Epithelial cell of prostate (primary cell): ENCODE data around the gene POLG.

- RRBS = no CpG with 5 or more reads among the region's 3 CpGs
Observed at GRCh38 chr15:88993092-88993491, 79.9 kb upstream of the MFGE8 start.

DNA sequence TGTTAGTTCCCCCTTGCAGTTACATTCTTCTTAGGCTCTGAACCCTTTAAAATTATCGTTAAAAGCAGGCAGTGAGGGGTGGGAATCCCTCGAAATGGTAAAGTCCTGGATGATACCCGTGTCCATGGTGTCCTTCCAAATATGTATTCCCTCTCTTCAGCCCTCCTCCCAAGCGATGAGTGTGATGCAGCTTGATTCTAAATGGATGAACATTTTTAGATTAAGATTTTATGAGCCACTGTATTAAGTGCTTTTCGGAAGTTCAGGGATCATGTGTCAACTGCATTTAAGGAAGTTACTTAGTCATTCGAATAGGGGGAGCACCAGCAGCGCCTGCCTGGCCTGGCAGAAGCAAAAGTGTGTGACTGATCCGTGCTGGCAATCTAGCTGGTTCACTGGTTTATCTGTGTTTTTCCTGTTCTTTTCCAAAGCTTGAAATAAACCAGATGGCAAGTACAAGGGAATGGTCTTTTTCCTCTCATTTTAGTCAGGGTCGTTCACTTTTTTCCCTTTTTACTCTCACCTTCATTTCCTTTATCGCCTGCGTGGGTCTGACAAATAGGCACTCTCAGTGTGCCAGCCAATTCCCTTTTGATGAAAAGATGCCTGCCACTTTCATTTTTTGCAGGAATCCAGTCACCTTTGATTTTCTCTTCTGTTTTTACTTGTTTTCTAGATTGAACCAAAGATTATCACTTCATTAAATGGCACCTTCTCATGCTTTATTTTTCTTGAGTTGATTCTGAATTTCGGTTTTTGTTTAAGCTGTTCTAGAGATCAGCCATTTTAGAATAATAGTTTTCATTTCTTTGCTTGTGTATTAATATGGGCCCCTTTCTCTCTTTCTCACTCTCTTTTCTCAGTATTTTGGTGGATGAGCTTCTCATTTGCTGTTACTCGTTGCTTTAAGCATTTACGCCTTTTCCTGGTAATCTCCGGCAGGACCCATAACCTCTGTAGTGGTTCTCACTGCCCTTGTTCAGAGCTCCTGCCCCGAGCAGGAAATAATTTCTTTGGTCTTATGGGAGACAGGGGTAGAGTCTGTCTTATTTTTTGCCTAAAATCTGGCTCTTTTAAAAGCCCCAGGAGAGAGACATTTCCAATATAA lies 2.7 kb downstream of the ABHD2 start:
- RRBS = no CpG with 5 or more reads among the region's 16 CpGs

GRCh38 chr15:89096459-89097236 lies 8.4 kb downstream of the ABHD2 start:
- RRBS = no CpG with 5 or more reads among the region's 6 CpGs

GRCh38 chr15:89139016-89139805 lies 51.0 kb downstream of the ABHD2 start:
- RRBS = no CpG with 5 or more reads among the region's 9 CpGs

DNA sequence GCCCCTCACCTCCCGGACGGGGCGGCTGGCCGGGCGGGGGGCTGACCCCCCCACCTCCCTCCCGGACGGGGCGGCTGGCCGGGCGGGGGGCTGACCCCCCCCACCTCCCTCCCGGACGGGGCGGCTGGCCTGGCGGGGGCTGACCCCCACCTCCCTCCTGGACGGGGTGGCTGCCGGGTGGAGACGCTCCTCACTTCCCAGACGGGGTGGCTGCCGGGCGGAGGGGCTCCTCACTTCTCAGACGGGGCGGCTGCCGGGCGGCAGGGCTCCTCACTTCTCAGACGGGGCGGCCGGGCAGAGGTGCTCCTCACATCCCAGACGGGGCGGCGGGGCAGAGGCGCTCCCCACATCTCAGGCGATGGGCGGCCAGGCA lies 37.8 kb downstream of the POLG start:
- RRBS = 100% methylated on average over 1 of the region's 33 CpGs

DNA sequence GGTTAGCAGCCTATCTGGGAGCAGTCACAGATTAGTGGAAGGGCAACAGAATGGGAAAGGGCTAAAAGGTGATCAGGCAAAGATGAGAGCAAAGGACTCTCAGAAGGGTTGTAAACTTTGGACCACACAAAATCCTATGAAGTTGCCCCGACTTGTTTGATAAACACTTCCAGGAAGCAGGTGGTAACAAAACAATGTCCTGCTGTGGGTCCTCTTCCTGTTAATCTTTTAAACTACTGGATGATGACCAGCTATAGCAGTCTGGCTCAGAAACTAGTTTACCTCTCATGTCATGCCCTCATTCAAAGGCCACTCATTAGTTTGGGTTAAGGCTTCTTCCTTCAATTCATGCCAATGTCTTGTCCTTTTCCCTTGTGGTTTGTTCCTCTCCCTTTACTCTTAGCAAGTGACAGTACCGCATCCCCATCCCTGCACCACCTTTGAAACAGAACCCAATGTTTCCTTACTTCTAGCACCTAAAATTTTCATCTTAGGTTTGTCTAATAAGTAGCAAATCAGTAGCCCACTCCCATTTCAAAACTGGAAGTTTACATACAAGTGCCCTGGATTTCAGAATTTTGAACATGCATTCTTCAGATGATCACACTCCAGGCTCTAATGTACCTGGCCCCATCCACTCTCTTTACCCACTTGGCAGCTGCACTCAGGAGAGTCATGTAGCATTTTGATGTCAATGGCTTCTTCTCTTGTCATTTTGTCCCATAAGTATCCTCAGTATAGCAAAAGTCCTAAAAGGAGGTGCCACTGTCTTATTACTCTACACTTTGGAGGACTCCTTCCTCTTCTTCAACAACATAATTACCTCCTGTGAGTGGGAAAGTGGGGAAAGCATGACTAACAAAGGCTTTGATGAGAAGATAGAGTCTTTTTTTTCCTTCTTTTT lies 18.9 kb downstream of the POLG start:
- RRBS = no CpG with 5 or more reads among the region's 2 CpGs

- RRBS = 1% methylated on average over 40 of the region's 84 CpGs
Observed at GRCh38 chr15:89334209-89334945, at the start of gene POLG. Gene POLG (minus strand): TSS chr15:89334824.

DNA sequence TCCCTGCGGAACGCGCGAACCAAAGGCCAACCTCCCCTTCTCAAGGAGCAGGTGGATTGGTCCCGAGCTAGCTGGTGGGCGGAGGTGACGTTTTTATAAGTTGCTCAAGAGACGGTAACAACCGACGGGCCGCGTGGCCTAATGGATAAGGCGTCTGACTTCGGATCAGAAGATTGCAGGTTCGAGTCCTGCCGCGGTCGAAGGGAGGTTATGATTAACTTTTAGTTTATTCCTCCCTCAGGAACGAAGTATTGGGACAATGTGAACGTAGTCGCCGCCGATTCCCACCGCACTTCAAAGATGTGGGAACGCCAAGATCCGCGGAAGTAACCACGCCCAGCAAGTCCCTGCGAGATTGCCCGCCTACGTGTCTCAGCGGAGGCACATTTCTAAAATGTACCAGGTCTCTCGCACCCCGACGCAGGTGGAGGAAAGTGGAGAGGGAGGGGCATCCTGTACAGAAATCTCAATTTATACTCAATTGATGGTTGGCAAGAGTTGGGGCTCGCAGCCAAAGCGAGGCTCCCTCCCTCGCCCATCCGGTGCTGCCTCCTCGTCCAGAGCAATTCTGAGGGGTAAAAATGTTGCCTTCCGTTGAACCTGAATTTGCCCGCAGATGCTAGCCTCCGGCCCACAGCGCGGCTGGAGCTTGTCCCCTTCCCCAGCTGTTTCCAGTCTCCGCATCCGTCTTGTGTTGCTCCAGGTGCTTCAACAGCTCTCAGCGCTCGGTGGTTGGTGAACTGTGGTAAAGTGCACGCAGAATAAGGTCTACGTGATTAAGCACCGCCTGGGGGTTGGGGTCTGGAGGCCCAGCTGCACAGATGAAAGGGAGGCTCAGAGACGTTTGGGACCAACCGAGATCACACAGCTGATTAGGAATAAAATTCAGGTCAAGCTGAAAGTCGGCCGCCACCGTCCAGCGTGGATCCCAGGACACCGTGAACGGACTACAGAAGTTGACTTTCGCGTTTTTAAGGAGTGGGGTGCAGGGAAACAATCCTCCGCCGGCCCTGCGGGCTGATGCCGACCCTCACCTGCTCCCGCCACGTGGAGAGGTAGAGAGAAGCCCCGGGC lies 659 bp upstream of the POLG start:
- RRBS = 8% methylated on average over 10 of the region's 69 CpGs

DNA sequence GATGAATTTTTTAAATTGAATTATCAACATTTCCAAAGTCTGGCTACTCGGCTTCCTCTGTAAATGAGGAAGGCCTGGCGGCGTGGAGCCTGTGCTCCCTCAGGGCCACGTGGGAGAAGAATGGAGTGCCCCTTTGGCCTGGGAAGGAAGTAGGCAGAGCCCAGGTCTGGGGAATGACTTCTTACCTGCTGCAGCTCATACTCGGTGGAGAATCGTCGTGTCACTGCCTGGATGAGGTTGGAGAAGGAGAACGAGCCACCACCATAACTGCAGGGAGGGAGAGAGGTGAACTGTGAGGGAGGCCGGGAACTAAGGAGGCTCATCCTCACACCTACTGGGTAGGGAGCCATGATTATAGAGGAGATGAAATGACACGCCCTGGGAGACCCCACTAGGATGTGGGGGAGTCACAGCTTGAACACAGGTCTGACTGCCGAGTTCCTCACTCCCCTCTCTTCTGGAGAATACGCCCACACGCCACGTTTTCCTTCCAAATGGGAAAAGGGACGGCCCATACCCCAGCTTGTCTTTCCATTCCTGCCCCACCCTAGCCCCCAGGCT lies 14.2 kb downstream of the MESP2 start:
- RRBS = no CpG with 5 or more reads among the region's 15 CpGs

- RRBS = 95% methylated on average over 4 of the region's 45 CpGs
Observed at GRCh38 chr15:89803472-89804663, 10.8 kb downstream of the ANPEP start.

DNA sequence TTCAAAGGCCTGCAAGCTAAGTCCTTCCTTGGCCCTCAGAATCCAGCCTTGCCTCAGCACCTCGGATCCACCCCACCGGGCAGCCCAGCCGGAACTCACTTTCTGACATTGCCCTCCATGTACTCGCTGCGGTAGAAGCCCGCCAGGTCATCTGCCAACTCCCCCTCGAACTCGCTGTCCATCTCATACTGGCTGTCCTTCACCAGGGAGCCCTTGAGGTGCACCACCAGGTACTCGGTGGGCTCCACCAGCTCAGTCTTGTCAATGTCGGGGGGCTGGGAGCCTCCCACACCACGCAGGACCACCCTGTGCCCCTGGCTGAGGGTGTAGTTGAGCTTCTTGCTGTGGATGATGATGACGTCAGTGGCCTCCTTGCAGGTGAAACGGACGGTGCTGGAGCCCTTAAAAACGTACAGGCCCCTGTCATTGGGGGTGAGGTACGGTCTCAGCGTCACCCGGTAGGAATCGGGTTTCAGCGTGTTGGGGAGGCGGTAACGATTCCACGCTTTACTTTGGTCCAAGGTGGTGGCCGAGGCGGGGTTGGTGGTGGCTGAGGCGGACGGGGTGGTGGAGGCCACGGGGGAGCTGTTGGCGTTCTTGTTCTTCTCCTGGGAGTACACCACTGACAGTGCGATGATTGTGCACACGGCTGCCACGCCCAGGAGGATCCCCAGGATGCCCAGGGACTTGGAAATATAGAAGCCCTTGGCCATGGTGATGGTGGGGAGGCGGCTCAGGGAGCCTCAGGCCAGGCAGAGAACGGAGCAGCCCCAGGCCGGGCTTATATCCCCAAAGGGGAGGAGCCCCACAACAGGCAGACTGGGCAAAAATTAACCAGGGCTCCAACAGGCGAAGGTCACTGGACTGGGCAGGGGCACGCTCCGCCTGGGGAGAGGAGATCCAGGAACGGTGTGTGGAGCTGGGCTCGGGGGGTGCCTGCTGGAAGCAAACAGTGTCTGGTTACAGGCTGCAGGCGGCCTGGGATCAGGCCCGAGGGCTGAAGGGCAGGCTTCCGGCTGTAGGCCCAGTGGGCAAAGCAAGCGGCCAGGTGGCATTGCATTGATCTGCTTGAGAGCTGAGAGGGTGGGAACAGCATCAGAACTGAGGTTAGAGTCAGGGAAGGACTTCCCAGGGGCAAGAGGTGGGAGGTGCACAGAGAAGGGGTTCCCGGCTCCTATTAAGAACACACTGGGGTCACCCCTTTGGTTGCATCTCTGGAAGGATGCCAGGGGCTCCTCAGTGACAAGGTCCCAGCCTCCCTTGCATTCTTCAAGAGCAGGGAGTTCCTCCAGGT lies 8.3 kb downstream of the ANPEP start:
- RRBS = no CpG with 5 or more reads among the region's 45 CpGs

- RRBS = no CpG with 5 or more reads among the region's 14 CpGs
Observed at GRCh38 chr15:89913132-89913845, 537 bp upstream of the ARPIN start.

GRCh38 chr15:90049765-90050570 lies 48.8 kb downstream of the ZNF710 start:
- RRBS = no CpG with 5 or more reads among the region's 19 CpGs

DNA sequence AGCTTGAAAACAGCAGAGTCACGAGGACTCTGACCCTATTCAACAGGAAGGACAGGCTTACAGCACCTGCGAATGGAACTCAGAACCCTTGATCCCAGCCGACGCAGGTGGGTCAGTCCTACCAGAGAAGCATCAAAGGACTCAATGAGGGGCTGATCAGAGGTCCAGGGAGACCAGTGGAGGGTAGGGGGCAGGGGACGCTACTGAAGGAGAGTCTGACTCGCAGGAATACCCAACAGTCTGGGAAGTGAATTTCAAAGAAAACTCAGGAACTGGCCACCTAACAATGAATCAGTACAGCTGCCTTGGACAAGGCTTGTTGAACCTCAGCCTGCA lies 8.3 kb downstream of the IDH2 start:
- RRBS = no CpG with 5 or more reads among the region's 6 CpGs

GRCh38 chr15:90096910-90097327 lies 5.3 kb downstream of the IDH2 start:
- RRBS = no CpG with 5 or more reads among the region's 6 CpGs

DNA sequence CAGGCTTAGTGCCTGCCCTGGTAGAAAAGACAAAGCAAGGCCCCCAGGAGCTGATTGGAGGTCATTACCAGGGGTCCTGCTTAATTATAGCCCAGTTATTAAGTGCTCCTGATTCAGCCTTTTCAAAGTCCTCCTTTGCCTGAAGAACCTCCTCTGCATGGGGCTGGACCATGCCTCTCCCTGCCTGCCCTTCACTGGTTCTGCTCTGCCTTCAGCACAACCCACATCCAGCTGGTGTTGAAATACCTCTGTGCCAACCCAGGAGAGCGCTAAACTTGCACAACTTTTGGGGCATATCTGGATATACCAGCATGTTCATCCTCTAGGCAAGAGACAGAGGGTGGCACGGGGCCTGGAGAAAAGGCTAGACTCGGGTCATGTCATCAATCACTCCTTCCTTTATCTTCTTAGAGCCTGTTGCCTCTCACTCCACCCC lies 4.7 kb downstream of the SEMA4B start:
- RRBS = no CpG with 5 or more reads among the region's 3 CpGs

DNA sequence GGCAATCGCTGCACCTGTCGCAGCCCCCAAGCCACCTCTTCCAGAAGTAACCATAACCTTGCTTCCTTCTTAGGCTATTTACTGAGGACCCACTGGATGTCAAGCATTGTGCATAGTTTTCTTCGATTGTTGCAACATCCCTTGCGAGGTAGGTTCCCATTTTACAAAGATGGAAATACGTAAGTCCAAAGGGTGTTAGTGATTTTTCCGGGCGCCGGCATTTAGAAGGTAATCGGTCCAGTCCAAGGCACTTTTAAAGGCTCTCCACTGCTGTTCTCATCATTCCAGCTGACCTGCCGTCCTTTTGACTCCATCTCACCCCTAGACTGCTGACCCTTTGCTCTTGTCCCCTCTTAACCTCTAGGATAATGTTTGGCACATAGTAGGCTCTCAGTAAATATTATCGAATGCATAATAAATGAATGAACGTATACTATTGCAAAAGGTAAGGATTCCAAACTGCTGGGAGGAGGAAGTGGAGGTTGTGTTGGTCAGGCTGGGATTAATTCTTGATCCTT lies 499 bp downstream of the GDPGP1 start:
- RRBS = no CpG with 5 or more reads among the region's 12 CpGs

DNA sequence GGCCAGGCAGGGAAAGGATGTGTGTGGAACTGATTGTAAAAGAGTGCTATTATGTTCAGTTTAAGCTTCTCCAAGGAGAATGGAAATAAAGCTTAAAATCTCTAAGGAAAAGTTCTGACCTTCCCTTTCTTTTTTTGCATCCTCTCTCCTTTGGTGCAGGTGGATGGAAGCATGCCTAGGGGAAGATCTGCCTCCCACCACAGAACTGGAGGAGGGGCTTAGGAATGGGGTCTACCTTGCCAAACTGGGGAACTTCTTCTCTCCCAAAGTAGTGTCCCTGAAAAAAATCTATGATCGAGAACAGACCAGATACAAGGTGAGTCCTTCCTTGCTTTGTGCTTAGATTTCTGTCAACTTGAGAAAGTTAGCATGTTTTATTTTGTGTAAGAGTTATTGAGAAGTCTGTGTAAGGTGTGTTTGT lies 37.9 kb downstream of the IQGAP1 start:
- RRBS = no CpG with 5 or more reads among the region's 1 CpG

- RRBS = no CpG with 5 or more reads among the region's 1 CpG
Observed at GRCh38 chr15:90454760-90454980, 66.6 kb downstream of the IQGAP1 start.

GRCh38 chr15:90459439-90459836 lies 70.3 kb upstream of the CRTC3 start:
- RRBS = no CpG with 5 or more reads among the region's 4 CpGs